Stomach (tissue), 7 donors: ENCODE measurements around a stretch of chr6.

- PRO-cap, result no peak
- RAMPAGE, long total RNA, 5 experiments, result no peak in any of the 5 experiments
- RRBS, result no CpG with 5 or more reads among the region's 5 CpGs
Measured at GRCh38 chr6:144921398-144921830, 636.3 kb downstream of the UTRN start.

GRCh38 chr6:145096871-145097467 is 638.4 kb downstream of the EPM2A start:
- PRO-cap, result no peak
- RAMPAGE, long total RNA, 5 experiments, result no peak in any of the 5 experiments
- RRBS, result no CpG with 5 or more reads among the region's 2 CpGs

GRCh38 chr6:145798586-145799005 is 16.0 kb downstream of the FBXO30 start:
- PRO-cap, result no peak
- RAMPAGE, long total RNA, 5 experiments, result no peak in any of the 5 experiments
- RRBS, result no CpG with 5 or more reads among the region's 2 CpGs

- PRO-cap, result no peak
- RAMPAGE, long total RNA, 5 experiments, result no peak in any of the 5 experiments
- RRBS, result no CpG with 5 or more reads among the region's 5 CpGs
Measured at GRCh38 chr6:146290157-146290635, 253.4 kb upstream of the RAB32 start.

- PRO-cap, result no peak
- RAMPAGE, long total RNA, 5 experiments, result no peak in any of the 5 experiments
- RRBS, result 4% methylated on average over 4 of the region's 16 CpGs
Measured at GRCh38 chr6:146543114-146543409, 571 bp upstream of the RAB32 start.

GRCh38 chr6:146860464-146861306 is 261.9 kb downstream of the ADGB start:
- PRO-cap, result no peak
- RAMPAGE, long total RNA, 5 experiments, result no peak in any of the 5 experiments
- RRBS, result no CpG with 5 or more reads among the region's 5 CpGs

GRCh38 chr6:146887690-146888089 is 288.9 kb downstream of the ADGB start:
- PRO-cap, result no peak
- RAMPAGE, long total RNA, 5 experiments, result no peak in any of the 5 experiments
- RRBS, result no CpG with 5 or more reads among the region's 3 CpGs

DNA sequence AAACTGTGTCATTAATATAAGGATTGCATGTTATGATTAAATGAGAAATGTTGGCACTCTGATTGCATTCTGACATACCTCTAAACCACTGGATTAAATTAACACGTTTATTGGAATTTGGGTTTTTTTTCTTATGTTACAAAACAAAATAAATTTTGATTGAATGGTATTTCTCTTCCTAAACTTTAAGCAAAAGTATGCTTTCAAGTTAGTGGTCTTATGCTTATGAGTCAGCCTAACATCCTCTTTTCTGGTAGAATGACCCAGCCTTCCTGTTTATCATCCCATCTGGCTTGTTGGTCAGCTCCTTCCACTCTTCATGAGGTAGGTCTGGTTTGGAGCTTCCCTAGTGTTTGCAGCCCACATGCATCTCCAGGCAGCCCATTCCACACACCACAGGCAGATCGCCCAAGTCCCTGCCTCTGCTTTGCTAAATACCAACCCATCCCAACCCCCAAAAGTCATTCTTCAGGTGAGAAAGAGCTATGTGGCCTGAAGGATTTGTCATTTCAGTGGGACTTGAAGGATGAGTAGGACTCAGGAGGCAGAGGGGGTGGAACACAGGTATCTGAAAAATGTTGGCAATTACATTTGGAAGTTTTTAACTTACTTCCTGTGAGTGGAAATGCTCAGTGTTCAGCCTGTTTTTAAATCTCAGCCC is 293.9 kb downstream of the ADGB start:
- PRO-cap, result no peak
- RAMPAGE, long total RNA, 5 experiments, result no peak in any of the 5 experiments
- RRBS, result no CpG with 5 or more reads among the region's 2 CpGs

- PRO-cap, result unidirectional peak, plus-strand start at chr6:147077441
- RAMPAGE, long total RNA, 5 experiments, result no peak in any of the 5 experiments
- RRBS, result no CpG with 5 or more reads among the region's 5 CpGs
Measured at GRCh38 chr6:147077197-147077696, 127.0 kb upstream of the STXBP5 start.

DNA sequence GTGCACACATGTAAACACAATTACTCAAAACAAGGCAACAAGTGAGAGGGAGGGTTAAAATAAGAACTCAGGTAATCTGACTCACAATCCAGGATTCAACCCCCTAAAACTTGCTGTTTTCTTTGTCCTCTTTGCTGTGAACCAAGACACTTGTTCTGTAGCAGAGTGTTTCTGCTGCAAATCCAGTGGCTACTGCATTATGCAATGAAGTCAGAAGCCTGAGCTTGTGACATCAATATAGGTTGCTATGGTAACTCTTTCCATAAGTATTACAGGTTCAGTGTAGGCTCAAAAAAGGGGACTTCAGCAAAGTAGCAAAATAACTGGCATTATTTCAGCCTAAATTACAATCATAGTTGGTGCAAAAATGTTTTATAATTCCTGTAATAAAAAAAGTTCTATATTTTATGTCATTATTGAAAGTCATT is 72.4 kb upstream of the STXBP5 start:
- PRO-cap, result no peak
- RAMPAGE, long total RNA, 5 experiments, result no peak in any of the 5 experiments

GRCh38 chr6:147337673-147338479 is 133.7 kb downstream of the STXBP5 start:
- PRO-cap, result no peak
- RAMPAGE, long total RNA, 5 experiments, result start-site peak on the plus strand in 1 of 5 experiments, at chr6:147338006-147338285 at its widest, 5 reads per replicate
- RRBS, result no CpG with 5 or more reads among the region's 5 CpGs

GRCh38 chr6:147407939-147408444 is 100.5 kb upstream of the SAMD5 start:
- PRO-cap, result no peak
- RAMPAGE, long total RNA, 5 experiments, result no peak in any of the 5 experiments
- RRBS, result no CpG with 5 or more reads among the region's 6 CpGs

- PRO-cap, result unidirectional peak, plus-strand start at chr6:147508132
- RAMPAGE, long total RNA, 5 experiments, result no peak in any of the 5 experiments
- RRBS, result 3% methylated on average over 28 of the region's 63 CpGs
Measured at GRCh38 chr6:147507331-147508190, 929 bp upstream of the SAMD5 start.

DNA sequence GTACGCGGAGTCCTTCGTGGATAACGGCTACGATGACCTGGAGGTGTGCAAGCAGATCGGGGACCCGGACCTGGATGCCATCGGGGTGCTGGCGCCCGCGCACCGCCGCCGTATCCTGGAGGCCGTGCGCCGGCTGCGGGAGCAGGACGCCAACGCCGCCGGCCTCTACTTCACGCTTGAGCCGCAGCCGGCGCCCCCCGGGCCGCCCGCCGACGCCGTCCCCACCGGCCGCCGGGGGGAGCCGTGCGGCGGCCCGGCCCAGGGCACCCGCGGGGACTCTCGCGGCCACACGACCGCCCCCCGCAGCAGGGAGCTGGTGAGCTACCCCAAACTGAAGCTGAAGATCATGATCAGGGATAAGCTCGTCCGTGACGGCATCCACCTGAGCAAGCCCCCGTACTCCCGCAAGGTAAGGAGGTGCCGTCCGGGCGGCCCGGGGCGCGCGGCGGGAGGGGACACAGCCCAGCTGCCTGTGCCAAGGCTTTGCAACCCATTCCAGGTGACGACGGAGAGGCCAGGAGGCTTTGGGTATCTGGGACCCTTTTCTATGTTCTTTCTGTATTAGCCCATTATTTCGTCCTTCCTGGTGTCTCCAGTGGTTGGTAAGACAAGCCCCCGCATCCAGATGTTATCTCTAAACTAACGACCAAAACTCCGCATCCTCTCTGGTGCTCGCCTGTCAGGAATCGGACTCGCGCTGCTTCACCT is 643 bp downstream of the SAMD5 start:
- PRO-cap, result no peak
- RAMPAGE, long total RNA, 5 experiments, result no peak in any of the 5 experiments
- RRBS, result 2% methylated on average over 12 of the region's 69 CpGs

GRCh38 chr6:148211695-148212230 is 130.9 kb upstream of the SASH1 start:
- PRO-cap, result no peak
- RAMPAGE, long total RNA, 5 experiments, result start-site peak on the plus strand in 1 of 5 experiments, at chr6:148212045-148212061 at its widest, 8 reads per replicate
- RRBS, result no CpG with 5 or more reads among the region's 11 CpGs

DNA sequence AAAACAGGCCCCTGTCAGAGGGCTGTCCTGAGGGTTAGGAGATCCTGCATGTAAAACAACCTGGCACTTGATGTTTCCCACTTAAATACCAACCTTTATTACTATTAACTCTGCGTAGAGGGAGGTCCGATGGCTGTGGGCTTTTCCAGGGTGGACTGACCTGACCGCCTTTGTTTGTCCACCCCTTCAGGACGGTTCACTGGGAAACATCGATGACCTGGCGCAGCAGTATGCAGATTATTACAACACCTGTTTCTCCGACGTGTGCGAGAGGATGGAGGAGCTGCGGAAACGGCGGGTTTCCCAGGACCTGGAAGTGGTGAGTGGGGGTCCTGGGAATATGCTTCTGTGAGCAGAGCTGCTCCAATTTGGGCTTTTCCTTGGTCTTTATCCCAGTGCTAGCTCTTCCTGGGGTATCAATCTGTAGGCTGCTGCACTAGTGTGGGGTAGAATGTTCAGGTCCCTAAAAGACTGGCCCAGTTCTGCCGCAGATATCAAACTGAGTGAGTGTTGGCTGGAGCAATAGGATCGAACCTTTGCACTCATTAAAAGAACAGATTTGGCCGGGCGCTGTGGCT is 47.4 kb downstream of the SASH1 start:
- PRO-cap, result no peak
- RAMPAGE, long total RNA, 5 experiments, result start-site peak on the plus strand in 1 of 5 experiments, centred at position 238 of the sequence, 19 reads per replicate
- RRBS, result no CpG with 5 or more reads among the region's 16 CpGs

GRCh38 chr6:148508282-148508990 is 165.8 kb downstream of the SASH1 start:
- PRO-cap, result bidirectional peak, plus-strand start at chr6:148508499, minus-strand start at chr6:148508507; bidirectional peak, plus-strand start at chr6:148508764, minus-strand start at chr6:148508688
- RAMPAGE, long total RNA, 5 experiments, result start-site peak on the plus strand in 1 of 5 experiments, at chr6:148508481-148508547 at its widest, 15 reads per replicate
- RRBS, result no CpG with 5 or more reads among the region's 13 CpGs

DNA sequence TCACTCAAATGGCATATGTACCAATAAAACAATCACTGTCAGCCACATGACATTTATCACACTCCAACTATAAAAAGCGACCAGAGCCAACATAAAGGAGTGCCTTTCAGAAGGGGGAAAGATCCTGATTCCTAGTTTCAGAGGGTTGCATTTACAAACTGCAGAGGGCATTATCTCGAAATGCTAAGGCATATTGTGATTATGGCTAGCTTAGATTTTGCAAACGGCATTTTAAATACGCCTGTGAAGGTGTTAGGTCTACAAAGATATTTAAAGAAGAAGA is 176.4 kb downstream of the SASH1 start:
- PRO-cap, result no peak
- RAMPAGE, long total RNA, 5 experiments, result no peak in any of the 5 experiments
- RRBS, result no CpG with 5 or more reads among the region's 4 CpGs

DNA sequence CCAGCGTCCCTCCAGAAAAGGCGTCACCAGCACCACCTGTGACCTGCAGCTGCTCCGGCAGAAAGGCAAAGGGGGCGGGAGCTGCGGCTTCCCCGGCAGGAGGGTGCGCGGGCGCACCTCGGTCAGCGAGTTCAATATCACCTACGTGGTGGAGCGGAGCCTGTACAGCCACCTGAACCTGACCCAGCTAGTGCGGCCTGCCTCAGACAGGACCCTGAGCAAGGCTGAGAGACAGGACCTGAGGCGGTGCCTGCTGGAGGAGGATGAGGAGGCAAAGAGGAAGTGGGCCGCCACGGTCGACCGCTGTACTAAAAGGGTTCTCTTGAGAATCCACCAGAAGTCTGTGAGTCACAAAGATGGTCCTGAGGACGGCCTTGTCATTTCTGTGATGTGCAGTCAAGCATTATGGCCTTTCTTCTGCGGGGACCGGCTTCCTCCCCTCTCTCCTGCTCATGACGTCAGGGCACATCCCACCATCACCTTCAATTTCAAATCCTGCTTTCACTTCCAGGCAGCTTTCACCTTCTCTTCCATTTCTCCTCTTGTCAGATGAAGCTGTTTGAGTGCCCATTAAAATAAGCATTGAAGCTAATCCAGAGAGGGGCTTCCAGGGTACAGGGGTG is 177.5 kb downstream of the SASH1 start:
- PRO-cap, result no peak
- RAMPAGE, long total RNA, 5 experiments, result no peak in any of the 5 experiments
- RRBS, result 97% methylated on average over 4 of the region's 23 CpGs

- PRO-cap, result no peak
- RAMPAGE, long total RNA, 5 experiments, result start-site peak on the plus strand in 2 of 5 experiments, at chr6:149073744-149074161 at its widest, 9 to 29 reads per replicate
- RRBS, result no CpG with 5 or more reads among the region's 18 CpGs
Measured at GRCh38 chr6:149073424-149074278, 243.9 kb upstream of the TAB2 start.